Caco-2 (cell line): ENCODE data around the genes RCN2, HMG20A and LINGO1.

DNA sequence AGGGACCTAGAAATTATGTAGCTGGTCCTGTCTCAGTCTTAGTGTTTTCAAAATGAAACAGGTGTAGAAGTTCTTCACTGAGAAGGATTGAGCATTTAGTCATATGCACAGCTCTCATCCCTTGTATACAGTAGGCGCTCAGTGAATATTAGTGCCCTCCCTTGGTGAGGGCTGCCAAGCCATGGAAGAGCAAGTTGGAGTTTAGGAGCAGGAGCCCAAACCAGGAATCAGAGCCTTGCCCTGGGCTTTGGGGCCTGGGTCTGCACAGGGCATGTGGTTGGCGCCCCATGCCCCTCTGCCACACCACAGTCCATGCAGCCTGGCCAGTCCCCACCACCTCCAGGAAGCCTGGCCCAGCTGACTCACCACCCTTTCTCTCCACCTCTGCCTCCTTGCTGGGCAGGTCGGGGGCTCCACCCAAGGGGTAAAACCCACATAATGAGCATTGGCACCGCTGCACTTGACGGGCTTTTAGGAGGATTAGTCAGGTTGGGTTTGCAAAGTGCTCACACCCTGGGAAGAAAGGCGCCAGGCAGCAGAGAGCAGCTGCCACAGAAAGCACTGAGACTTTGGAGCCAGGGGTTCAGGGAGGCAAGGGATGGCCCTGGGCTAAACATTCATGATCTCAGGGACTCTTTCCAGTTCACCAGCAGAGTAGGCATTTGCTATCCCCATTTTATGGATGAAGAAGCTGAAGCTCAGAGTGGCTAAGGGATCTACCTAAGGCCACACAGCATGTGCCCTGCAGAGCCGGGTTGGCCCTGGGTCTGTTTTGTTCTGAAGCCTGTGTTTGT, 113.6 kb downstream of the ETFA start:
- PRO-cap, result no peak
- RRBS, result no CpG with 5 or more reads among the region's 7 CpGs

DNA sequence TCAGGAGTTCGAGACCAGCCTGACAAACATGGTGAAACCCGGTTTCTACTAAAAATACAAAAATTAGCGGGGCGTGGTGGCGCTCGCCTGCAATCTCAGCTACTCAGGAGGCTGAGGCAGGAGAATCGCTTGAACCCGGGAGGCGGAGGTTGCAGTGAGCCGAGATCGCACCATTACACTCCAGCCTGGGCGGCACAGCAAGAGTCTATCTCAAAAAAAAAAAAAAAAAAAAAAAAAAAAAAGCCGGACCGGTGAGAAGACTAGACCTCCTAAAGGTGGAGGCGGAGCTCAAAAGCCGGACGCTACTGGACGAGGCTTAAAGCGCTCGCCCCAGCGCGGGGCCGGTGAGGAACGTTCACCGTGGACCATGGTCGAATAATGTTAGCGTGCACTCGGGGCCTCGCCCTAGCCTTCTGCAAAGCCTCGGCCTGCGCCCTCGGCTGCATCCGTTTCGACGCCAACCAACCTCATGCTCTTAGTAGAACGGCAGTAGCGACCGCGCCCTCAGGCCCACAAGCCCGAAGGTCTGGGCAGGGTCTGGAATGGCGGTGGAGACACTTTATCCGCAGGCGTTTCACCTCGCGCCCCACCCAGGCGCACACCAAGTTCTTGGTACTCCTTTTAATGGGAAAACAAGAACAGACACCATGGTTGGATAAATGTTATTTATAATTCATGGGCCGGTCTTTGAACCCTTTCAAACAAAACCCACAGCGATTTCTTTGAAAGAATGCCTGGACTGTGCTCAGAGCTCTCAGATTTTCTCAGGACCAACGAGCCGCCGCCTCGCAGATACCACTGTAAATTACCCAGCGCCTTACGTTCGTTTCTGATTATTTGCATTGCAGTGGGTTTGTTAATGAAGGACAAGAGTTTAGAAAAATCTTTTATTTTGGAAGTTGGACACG, 1.4 kb upstream of the ISL2 start:
- PRO-cap, result no peak
- RRBS, result 96% methylated on average over 8 of the region's 56 CpGs

DNA sequence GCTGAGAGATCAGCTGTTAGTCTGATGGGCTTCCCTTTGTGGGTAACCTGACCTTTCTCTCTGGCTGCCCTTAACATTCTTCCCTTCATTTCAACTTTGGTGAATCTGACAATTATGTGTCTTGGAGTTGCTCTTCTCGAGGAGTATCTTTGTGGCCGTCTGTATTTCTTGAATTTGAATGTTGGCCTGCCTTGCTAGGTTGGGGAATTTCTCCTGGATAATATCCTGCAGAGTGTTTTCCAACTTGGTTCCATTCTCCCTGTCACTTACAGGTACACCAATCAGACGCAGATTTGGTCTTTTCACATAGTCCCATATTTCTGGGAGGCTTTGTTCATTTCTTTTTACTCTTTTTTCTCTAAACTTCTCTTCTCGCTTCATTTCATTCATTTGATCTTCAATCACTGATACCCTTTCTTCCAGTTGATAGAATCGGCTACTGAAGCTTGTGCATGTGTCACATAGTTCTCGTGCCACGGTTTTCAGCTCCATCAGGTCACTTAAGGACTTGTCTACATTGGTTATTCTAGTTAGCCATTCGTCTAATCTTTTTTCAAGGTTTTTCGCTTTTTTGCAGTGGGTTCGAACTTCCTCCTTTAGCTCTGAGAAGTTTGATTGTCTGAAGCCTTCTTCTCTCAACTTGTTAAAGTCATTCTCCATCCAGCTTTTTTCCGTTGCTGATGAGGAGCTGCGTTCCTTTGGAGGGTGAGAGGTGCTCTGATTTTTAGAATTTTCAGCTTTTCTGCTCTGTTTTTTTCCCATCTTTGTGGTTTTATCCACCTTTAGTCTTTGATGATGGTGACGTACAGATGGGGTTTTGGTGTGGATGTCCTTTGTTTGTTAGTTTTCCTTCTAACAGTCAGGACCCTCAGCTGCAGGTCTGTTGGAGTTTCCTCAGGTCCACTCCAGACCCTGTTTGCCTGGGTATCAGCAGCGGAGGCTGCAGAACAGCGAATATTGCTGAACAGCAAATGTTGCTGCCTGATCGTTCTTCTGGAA, 88.7 kb downstream of the ISL2 start:
- PRO-cap, result no peak
- RRBS, result no CpG with 5 or more reads among the region's 16 CpGs

DNA sequence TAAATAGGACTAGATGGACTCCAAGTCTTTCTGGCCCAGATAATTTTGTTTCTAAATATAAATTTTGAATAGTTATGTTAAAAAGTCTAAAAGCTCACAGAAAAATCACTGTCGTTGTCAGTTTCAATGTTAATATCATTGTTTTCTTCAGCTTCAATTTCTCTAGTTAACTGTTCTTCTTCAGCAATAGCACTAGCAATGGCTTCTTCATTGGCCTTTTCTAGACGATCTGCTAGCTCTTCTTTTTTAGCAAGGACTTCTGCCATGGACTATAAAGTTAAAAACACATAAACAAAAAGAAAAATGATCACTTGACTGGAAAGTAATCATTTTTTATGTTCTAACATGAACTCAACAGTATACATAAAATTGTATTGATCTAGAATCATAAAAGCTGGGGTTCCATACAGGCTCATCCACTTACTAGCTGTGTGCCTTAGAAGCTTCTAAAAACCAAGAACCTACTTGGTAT, 138.3 kb downstream of the SCAPER start:
- PRO-cap, result no peak
- RRBS, result no CpG with 5 or more reads among the region's 2 CpGs

DNA sequence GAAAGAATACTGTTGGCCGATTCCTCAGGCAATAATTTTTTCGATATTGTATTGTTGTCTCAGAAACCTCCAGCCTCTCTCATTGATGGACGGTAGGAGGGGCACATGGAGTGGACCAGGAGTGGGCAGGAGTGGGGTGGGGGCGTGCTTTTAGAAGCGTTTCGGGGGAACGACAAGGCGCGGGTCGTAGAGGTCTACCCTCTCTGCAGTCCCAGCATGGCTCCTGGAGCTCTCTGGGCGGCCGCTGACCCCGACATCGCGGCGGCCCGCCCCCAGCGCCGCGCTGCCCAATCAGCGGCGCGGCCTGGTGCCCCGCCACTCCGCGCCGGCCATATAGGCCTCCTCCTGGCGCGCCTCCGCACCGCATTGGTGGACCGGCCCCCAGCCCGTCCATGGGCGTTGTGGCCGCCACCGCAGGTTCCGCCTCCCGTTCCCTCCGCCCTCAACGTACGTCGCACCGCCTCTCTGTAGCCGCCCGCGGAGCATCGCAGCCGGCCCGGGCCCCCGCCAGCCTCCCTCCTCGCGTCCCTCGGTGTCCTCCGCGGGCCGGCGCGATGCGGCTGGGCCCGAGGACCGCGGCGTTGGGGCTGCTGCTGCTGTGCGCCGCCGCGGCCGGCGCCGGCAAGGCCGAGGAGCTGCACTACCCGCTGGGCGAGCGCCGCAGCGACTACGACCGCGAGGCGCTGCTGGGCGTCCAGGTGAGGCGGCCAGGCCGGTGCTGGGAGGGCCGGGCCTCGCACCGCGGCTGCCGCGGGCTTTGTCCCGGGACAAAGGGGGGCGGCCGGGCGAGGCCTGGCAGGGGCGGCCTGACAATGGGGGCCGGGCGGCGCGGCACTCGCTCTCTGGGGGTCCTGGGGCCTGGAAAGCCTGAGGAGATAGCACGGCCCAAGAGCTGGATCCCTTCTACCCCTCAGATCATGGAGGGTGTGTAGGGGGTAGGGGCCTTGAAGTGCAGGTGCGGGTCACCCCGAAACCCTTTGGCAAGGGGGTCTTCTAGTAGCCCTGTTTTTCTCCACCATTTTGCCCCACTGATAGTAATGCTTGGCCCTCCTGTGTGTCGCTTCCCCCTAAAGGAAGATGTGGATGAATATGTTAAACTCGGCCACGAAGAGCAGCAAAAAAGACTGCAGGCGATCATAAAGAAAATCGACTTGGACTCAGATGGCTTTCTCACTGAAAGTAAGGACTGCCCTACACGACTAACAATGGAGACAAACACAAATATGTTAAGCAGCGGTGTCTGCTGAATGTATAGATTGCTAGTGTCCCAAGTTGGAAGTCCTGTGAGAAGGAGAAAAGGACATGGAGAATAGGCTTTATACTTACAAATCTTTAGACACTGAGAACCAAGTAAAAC, at the start of gene RCN2:
RCN2 (plus strand) TSS at position 462 of the 1,357 bp plus-strand sequence.
- PRO-cap, result bidirectional peak, plus-strand start at position 361 of the sequence, minus-strand start at position 225 of the sequence; bidirectional peak, plus-strand start at position 640 of the sequence, minus-strand start at position 668 of the sequence
- RRBS, result 3% methylated on average over 45 of the region's 109 CpGs

DNA sequence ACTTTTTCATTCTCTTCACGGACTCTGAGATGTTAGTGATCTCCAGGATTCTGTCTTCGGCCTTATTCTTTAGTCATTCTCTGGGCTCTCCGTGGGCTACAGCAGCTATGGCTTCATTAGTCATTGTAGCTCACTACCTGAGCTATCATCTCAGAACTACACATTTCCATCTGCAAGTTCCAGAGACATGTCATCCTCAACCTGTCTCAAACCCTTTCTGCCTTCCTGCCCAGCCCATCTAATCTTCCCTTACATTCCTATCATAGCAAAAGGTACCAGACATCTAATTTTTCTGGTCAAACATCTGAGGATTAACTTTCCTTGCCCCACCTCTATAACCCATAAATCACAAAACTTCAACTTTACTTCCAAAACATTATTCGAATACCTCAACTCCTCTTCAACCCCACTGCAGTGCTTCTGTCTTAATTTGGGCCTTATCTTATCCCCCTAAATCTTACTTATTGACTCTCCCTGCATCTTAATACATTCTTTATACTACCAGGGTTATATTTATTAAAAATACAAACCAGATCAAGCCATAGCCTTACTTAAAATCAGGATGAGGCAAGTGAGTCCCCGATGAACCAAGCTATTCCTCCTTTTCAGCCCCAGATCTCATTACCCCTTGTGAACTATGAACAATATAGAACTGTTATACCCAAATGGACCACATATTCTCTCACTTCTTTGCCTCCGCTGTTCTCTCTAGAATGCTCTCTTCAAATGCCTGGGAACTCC, 13.1 kb downstream of the TSPAN3 start:
- PRO-cap, result unidirectional peak, minus-strand start at position 219 of the sequence
- RRBS, result no CpG with 5 or more reads among the region's 6 CpGs

GRCh38 chr15:77064358-77065030, 6.4 kb downstream of the TSPAN3 start:
- PRO-cap, result no peak
- RRBS, result no CpG with 5 or more reads among the region's 5 CpGs

- PRO-cap, result no peak
- RRBS, result 93% methylated on average over 11 of the region's 18 CpGs
These were observed 12.8 kb upstream of the TSPAN3 start for GRCh38 chr15:77083572-77084190.

DNA sequence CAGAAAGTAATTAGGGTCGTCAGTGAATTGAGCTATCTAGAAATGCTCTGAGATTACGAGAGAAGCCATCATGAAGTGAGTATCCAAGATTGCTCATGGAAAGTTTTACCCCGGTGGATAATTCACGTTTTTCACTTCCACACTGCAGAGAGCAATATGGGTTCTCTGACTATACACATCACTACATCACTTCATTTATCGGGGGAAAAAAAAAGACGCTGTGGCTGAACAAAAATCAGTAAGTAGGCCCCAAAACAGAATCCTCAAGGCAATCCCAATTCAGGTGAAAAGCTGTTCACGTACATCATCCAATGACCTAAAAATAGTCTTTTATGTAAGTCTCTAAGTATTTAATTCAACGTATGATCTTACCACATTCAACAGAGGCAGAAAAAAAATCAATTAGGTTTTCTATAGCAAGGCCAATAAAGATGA, 1.3 kb downstream of the PEAK1 start:
- PRO-cap, result no peak
- RRBS, result no CpG with 5 or more reads among the region's 8 CpGs

- PRO-cap, result bidirectional peak, plus-strand start at chr15:77420888, minus-strand start at chr15:77420914; bidirectional peak, plus-strand start at chr15:77421195, minus-strand start at chr15:77421118
- RRBS, result no CpG with 5 or more reads among the region's 16 CpGs
These were observed at the start of gene HMG20A for GRCh38 chr15:77420853-77421404. HMG20A (plus strand) TSS chr15:77420888.

GRCh38 chr15:77495702-77496350, 75.1 kb downstream of the HMG20A start:
- PRO-cap, result no peak
- RRBS, result no CpG with 5 or more reads among the region's 10 CpGs

DNA sequence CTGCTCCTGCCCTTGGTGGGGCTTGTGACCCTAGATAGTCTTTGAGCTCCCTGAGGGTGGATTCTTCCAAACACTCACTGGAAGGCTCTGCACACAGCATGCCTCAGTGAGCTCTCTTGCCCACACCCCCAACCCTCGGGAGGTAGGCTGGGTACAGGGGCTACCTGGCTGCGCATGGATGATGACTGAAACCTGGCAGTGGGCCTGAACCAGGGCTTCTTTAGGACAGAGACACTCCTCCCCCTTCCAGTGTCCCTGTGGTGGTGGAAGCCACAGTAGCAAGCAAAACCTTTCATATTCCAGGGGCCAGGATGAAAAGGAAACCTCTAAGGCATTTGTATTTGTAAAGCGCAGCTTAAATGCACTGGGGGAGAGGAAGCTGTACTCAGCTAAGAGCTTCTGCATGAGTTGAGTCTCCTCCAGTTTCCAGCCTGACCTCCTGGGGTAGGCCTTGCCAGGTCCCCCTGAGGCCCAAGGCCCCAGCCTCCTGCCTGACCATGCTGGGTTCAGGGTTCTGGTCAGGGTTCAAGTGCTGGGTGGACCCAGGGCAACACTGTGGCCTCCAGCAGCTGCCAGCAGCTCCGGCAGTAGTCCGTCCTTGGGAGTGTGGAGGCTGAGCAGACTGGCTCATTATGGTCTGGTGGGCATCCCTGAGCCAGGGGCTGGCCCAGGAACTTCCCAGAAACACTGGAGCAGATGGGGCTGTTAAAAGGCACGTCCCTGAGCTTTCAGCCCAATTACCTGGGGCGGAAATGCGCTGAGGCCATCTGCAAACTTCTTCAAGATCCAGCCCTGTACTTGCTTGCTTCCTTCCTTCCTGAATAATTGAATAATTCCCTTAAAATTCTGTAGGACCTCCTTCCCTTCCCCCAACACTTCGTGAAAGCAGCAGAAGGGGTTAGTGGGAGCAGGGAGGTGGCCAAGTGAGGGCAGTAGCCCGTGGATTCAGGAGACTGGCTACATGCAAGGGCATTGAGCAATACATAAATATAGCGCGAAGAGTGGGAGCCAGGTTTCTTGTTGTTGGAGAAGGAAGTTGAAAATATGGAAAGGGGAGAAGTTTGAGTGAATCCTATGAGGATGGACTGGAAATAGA, 89.8 kb downstream of the HMG20A start:
- PRO-cap, result no peak
- RRBS, result no CpG with 5 or more reads among the region's 12 CpGs

DNA sequence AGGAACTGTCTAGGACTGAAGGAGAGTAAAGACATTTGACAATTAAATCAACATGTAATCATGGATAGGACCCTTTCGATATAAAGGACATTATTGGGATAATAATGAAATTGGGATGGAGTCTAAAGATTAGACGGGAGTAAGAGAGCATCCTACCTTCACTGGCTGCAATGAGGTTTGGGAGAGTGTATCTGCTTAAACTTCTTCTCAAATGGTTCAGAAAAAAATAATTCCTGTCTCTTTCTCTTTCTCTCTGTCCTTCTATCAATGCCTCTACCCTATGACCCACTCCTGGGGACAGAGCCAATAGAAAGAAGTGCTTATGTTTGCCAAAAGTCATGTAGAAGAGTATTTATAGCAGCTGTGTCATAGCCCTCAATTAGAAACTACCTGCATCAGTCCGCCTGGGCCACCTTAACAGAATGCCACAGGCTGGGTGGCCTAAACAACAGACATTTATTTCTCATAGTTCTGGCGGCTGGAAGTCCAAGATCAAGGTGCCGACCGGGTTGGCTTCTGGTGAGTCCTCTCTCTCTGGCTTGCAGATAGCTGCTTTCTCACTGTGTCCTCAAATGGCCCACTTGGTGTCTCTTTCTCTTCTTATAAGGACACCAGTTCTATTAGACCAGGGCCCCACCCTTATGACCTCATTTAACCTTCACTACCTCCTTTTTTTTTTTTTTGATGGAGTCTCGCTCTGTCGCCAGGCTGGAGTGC, 92.5 kb downstream of the HMG20A start:
- PRO-cap, result no peak
- RRBS, result no CpG with 5 or more reads among the region's 8 CpGs

DNA sequence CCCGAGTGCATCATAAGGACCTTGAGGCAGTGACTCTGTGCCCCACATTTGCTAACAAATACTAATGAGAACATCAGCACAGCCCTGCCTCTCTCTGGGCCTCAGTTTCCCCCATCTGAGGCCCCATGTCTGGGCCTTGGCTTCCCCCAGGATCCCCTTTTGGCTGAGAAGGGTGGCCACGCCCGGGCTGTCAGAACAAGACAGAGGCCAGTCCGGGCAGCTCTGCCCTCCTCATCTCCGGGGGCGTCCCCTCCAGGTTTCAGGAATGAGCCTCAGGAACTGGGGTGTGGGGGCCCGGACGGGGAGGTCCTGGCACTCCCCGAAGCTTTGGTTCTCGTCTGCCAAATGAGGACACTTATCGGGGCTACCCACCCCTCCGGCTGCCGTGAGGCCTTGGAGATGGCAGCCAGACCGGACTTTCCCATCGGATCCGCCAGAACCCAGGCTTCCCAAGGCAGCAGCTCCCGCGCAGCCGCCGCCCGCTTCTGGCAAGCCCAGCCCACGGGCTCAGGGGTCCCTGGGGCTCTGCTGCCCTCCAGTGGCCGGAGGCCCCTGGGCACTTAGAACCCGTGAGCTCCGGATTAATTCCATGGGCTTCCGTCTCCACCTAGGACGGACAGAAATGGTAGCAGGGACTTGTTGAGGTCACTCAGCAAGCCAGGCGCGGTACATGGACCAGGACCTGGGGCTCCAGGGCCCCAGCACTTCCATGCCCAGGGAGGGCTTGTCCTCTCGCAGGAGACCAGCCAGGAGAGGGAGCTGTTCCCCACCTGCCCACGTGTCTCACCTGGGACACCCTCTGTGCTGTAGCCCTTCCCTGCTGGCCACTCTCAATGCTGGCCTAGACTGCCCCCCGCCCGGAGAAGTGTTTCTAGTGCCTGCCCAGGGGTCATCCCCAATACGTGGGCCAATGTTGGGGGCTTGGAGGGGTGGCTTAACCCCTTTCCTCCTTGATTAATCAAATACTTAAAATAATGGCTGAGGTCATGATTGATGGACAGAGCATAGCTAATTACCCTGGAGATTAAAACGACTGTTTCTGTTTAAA, 89.4 kb downstream of the LINGO1 start:
- PRO-cap, result bidirectional peak, plus-strand start at position 584 of the sequence, minus-strand start at position 487 of the sequence; bidirectional peak, plus-strand start at position 777 of the sequence, minus-strand start at position 726 of the sequence
- RRBS, result 9% methylated on average over 7 of the region's 35 CpGs

DNA sequence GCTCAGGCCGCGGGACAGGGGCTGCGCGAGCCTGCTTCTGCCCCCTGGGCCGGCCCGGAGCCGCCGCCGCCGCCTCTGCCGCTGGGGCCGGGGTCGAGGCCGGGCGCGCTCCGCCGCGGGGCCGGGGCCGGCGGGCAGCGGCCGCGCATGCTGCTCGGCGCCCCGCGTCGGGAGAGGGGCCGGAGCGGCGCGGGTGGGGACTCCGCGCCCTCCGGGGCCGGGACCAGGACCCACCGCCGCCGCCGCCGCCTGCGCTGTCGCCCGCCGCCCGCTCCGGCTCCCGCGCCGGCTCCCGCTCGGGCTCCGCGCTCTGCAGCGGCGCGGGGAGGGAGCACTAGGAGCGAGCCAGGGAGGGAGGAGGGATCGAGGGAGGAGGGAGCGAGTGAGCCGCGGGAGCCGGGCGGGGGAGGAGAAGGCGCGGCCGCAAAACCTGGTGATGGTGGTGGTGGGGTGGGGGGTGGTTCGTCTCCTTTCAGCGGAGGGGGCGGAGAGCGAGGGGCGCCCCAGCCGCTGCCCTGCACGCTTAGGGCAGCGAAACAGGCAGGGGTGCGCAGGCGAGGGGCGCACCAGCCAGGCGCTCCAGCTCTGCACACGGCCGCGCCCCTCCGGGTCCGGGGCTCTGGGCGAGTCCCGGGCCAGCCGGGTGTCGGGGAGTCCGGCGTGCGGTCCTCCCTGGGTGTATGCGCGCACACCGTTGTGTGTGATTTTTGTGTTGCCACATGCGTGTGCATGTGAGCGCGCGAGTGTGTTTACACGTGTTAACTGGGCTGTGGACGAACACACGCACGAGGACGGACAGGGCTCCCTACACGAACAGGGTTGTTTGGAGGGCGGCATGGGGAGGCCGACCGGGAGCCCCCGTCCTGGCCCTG, at the start of gene LINGO1:
LINGO1 (minus strand) TSS at position 336 of the 872 bp plus-strand sequence.
- PRO-cap, result bidirectional peak, plus-strand start at position 531 of the sequence, minus-strand start at position 292 of the sequence
- RRBS, result 4% methylated on average over 39 of the region's 110 CpGs

DNA sequence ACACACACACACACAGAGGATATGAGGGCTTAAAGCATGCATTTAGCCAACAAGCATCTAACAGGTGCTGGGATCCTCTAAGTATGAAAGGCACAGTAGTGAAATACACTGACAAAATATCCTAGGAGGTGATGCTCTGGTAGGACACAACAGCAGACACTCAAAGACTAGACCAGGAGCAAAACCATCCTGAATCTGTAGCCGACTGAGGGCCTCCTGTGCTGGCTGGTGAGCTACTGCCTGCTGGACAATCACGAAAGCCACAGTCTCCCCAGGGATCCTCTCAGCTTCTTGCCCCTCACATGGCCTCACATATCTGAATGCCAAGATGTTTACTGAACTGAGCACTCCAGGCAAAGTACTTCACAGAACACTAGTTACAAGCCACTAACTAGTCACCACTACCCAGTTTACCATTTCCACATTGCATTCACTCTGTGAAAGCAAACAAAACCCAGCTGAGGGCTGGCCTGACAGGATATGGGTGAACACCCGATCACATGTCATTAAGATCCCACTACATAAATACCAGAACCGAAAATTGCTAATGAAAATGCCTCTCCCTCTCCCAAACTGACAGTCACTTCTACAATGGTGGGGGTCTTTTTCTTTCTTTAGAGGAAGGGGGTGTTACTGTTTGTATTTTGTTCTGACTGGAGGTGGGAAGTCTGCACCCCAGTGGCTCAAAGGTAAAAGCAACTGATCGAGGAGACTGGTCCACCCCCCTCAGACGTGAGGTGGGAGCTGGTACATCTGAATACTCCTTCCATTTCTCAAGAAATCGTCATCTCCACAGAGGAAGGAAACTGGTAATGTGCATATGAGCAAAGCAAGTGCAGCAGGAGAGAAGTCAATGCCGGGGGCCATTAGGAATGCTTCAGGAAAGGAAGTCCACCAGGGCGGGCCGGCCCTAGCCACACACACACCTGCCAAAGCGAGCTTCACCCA, 8.8 kb downstream of the TBC1D2B start:
- PRO-cap, result no peak
- RRBS, result no CpG with 5 or more reads among the region's 11 CpGs

- PRO-cap, result no peak
- RRBS, result no CpG with 5 or more reads among the region's 4 CpGs
These were observed 5.6 kb downstream of the TBC1D2B start for GRCh38 chr15:78071823-78072330.

GRCh38 chr15:78082351-78082825, 4.9 kb upstream of the TBC1D2B start:
- PRO-cap, result no peak
- RRBS, result no CpG with 5 or more reads among the region's 4 CpGs

DNA sequence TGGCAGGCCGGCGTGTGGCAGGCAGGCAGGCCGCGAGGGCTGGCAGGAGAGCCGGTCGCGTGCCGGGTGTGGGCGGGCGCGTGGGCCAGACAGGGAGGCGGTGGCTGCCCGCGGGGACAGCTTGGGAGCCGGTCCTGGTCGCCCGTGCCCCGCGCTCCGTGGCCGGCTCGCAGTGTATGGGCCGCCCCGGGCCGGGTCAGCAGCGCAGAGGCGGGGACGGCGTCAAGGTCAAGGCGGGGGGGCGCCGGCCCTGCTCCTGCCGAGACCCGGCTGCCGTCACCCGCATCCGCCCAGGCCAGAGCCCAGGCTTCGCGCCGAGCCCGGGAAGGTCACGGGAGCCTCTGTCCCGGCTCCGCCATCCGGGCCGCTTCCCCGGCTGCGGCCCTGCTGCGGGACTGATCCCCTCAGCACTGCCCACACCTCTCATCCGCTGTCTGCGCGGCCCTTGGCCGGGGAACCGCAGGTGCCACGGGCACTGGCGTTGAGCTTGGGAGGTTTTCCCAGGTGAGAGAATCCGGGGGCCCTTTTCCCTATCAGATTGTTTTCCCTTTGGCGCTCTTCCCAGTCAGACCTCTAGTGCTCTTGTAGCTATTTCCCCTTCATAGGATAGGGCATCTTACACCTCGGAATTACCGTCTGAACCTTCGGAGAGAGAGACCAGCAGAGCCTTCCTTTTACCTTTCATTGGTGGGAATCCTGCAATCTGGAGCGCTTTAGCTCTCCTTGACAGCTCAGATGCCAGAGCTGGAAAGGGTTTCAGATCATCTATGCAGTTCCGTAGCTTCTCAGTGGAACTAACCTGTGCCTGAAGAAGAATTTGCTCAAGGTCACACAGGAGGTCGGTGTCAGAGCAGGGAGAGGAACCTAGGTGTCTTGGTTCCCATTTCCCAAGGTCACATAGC, 528 bp downstream of the IDH3A start:
- PRO-cap, result no peak
- RRBS, result 3% methylated on average over 40 of the region's 64 CpGs

DNA sequence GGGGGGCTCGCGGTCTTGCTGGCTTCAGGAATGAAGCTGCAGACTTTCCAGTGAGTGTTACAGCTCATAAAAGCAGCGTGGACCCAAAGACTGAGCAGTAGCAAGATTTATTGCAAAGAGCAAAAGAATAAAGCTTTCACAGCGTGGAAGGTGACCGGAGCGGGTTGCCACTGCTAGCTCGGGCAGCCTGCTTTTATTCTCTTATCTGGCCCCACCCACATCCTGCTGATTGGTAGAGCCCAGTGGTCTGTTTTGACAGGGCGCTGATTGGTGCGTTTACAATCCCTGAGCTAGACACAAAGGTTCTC, 11.1 kb upstream of the ACSBG1 start:
- PRO-cap, result no peak
- RRBS, result no CpG with 5 or more reads among the region's 9 CpGs